Right atrium auricular region (tissue), 2 donors: ENCODE measurements around a stretch of chr15.

- PRO-cap = unidirectional peak, minus-strand start at chr15:70936537
- RAMPAGE, long total RNA, 2 experiments = start-site peak on the plus strand in 2 of 2 experiments, at chr15:70936527-70936631 at its widest, 16 to 20 reads per replicate
Observed at GRCh38 chr15:70936450-70936717, 43.8 kb downstream of the LRRC49 start.

GRCh38 chr15:71265842-71266971 lies 150.9 kb downstream of the THSD4 start:
- PRO-cap = no peak
- RAMPAGE, long total RNA, 2 experiments = no peak in any of the 2 experiments

- PRO-cap = no peak
- RAMPAGE, long total RNA, 2 experiments = no peak in any of the 2 experiments
Observed at GRCh38 chr15:71296339-71296744, 181.1 kb downstream of the THSD4 start.

DNA sequence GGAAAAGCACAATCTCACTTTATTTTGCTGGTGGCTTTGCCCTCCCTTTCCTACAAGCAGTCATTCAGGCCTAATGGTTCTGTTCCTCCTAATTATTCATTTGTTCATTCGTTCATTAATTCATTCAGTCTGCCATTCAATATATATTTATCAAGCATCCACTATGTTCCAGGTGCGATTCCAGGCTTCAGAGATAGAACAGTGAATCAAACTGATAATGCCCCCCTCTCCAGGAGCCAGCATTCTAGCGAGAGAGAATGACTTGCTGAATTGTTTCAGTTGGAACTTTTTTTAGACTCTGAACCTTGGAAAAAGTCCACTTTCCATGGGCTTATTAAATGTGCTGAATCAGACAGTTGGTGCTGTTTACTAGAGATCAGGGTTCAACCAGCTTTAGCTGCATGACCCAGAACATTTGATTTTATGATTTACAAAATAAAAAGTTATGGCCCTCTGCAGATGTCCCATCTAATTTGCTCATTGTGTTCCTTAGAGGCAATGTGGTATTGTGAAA lies 213.1 kb downstream of the THSD4 start:
- PRO-cap = no peak
- RAMPAGE, long total RNA, 2 experiments = no peak in any of the 2 experiments

DNA sequence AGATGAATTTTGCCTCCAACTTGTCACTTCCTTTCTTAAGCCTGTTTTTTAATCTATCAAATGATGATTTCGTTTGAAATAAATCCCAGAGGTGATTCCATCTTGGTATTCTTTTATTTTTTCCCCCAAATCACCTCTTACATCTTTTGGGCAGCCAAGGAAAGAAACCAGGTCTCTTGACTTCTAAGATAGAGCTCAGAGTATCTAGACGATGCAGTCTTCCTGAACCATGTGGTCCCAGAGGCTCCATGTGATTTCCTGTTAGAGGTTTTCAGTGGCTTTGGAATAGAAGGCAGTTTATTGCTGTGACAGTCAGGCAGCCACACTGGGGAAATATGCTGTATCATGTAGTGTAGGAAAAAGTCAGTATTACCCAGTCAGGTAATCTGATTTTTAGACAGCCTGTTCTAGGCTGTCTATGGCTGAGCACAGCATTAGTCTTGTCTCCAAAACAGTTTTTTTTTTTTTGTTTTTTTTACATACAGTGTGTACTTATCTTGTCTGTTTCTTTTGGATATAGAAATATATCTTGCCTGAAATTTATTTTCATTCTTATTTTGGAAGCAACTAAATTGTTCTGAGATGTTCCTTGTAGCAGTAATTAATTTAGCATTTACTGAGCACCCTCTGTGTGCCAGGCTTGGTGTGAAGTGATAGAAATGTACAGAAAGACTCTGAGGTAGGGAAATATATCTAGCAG lies 294.3 kb downstream of the THSD4 start:
- PRO-cap = no peak
- RAMPAGE, long total RNA, 2 experiments = no peak in any of the 2 experiments

GRCh38 chr15:71513807-71514257 lies 296.5 kb upstream of the NR2E3 start:
- PRO-cap = no peak
- RAMPAGE, long total RNA, 2 experiments = no peak in any of the 2 experiments

DNA sequence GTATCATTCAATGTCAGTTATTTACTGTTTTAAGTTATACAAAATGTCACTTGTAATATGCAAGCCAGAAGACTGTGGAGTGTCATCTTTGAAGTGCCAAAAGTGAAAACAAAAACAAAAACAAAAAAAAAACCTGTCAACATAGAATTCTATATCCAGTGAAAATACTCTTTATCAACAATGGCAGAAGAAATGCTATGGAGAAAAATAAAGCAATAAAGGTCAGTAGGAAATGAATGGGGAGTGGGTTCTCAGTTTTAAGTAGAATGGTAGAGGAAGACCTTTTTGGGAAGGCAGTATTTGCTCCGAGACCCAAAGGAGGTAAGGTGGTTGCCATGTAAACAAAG lies 205.7 kb upstream of the NR2E3 start:
- PRO-cap = no peak
- RAMPAGE, long total RNA, 2 experiments = no peak in any of the 2 experiments

GRCh38 chr15:71676692-71677086 lies 133.7 kb upstream of the NR2E3 start:
- PRO-cap = no peak
- RAMPAGE, long total RNA, 2 experiments = no peak in any of the 2 experiments

GRCh38 chr15:71677087-71677506 lies 133.3 kb upstream of the NR2E3 start:
- PRO-cap = no peak
- RAMPAGE, long total RNA, 2 experiments = no peak in any of the 2 experiments

DNA sequence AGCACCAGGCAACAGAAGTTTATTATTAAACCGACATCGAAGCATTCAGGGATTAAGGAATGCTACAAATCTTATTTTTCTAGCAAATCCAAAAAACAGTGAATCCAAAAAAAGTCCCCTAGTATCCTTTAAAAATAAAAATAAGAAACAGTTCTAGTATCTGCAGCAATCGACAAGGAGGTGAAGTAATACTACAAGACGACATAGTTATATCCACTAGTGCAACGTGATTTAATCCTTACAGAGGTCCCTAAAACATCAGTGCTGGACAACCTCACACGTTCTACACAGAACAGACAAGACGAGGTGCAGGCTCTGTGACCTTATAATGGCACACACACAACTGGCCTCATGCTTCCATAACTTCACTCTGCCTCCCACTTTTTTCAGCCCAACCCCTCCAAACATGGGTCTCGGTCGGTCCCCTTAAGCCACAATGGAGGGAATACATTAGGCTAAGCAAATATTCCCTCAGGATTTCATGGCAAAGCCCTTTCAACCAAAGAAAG lies 1.4 kb downstream of the MYO9A start:
- PRO-cap = unidirectional peak, plus-strand start at position 288 of the sequence
- RAMPAGE, long total RNA, 2 experiments = no peak in any of the 2 experiments

GRCh38 chr15:72167857-72168844 lies 29.4 kb downstream of the GRAMD2A start:
- PRO-cap = no peak
- RAMPAGE, long total RNA, 2 experiments = no peak in any of the 2 experiments

DNA sequence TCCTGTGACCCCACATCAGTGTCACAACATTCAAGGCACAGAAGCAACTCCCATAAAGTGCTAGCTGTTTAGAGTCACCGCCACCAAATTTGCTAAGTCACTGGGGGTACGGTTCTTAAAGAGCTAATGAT lies 3.2 kb downstream of the PKM start:
- PRO-cap = no peak
- RAMPAGE, long total RNA, 2 experiments = no peak in any of the 2 experiments

- PRO-cap = unidirectional peak, minus-strand start at chr15:72237595
- RAMPAGE, long total RNA, 2 experiments = no peak in any of the 2 experiments
Observed at GRCh38 chr15:72237213-72237743, 6.3 kb upstream of the PKM start.

DNA sequence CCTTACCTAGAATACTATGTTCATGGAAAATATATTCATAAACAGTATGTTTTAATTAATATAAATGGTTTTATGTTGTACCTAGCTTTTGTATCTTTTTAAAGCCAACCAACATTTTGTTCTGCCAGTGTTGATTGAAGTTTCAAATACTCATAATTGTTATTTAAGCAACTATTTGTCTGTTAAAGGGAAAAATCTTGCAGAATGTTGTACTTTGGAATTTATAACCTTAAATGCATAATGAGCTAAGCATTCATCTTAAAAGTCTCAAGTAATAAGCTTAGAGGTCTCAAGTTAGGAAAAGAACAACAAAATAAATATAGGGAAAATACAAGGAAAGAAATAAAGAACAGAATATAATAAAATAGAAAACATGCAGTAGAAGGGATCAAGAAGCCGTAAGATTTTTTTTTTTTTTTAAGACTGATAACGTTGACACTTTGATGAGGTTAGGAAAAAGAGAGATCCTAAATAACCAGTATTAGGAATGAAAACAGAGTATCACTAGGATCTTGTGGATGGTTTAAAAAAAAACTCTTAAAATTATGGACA lies 57.7 kb downstream of the ARIH1 start:
- PRO-cap = no peak
- RAMPAGE, long total RNA, 2 experiments = no peak in any of the 2 experiments

- PRO-cap = unidirectional peak, minus-strand start at chr15:72636955; bidirectional peak, plus-strand start at chr15:72637028, minus-strand start at chr15:72636955
- RAMPAGE, long total RNA, 2 experiments = no peak in any of the 2 experiments
Observed at GRCh38 chr15:72636677-72637331, 17.7 kb upstream of the GOLGA6B start.

- PRO-cap = no peak
- RAMPAGE, long total RNA, 2 experiments = no peak in any of the 2 experiments
Observed at GRCh38 chr15:73303517-73304222, 65.1 kb downstream of the HCN4 start.

DNA sequence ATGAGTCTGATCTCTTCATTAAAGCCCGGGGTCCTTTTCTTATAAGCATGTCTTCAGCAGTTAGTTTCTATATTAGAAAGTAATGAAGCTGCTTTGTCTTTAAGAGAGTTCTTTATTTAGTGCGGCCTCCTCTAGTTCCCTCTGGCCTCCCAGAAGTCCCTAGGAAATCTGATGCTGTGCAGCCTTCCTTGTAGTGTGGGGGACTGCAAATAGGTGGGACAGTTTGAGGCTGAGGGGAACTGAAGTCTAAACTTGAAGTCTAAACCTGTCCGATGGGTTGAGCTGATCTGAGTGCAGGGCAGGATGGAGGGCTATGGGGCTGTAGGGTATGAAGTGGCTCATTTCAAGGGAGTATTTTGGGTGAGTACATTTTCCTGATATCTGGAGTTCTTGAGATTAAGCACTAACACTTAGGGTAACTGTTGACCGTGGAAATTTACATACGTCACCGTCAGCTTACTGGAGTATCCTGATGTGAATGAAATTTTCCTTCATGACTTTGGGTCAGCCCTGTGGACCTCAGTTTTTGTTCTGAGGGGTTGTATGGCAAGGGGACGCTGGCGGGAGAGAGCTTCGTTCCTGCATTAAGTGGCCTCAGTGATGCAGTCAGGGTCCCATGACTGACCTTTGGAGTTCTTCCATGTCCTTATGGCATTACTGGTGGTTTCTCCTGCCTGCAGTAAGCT lies 1.5 kb downstream of the CD276 start:
- PRO-cap = no peak
- RAMPAGE, long total RNA, 2 experiments = no peak in any of the 2 experiments

DNA sequence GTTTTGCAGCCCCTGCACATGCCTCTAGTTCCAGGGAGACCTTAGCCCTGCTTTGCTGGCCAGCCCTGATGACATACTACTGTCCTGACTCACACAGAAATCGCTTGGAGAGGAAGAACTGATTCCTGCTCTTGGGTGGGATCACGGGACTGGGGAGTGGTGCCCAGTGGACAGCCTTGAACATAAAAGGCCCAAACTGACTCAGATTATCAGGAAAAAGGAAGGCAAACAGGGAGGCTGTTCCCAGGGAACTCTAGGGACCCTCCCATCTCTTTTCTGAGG lies 5.0 kb downstream of the CD276 start:
- PRO-cap = unidirectional peak, plus-strand start at position 212 of the sequence
- RAMPAGE, long total RNA, 2 experiments = no peak in any of the 2 experiments

DNA sequence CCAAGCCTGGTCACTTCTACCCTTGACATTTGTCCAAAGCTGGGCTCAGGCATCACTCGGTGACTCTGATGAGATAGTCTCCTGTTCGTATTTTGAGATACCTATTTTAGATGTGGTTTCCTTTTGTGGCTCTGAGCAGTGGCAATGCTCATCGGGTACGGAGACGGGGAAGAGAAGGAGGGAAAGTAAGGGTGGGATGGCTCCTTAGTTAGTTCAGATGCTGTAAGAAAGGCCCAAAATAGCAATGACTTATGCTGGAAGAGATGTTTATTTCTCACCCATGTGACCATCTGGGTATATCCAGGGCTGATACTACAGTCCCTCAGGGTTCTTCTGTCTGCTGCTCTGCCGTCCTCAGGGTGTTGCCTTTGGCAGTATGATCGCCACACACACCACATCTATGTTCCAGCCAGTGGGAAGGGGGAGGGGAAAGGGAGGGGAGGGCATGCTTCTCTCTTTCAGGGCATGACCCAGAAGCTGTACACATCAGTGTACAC lies 10.1 kb downstream of the CD276 start:
- PRO-cap = unidirectional peak, plus-strand start at position 325 of the sequence
- RAMPAGE, long total RNA, 2 experiments = no peak in any of the 2 experiments

- PRO-cap = bidirectional peak, plus-strand start at chr15:73924499, minus-strand start at chr15:73924398
- RAMPAGE, long total RNA, 2 experiments = no peak in any of the 2 experiments
Observed at GRCh38 chr15:73924227-73924844, 1.9 kb upstream of the LOXL1 start.